Astrocyte (in vitro differentiated cells and primary cell): ENCODE data around the gene GPLD1.

- PRO-cap, result no peak
- RRBS, 2 experiments, result no CpG with 5 or more reads among the region's 9 CpGs
Measured at GRCh38 chr6:24489425-24490305, at the start of gene GPLD1. TSS of gene GPLD1 (minus strand) at chr6:24489578.

- PRO-cap, result no peak
- RRBS, 2 experiments, result no CpG with 5 or more reads among the region's 6 CpGs
Measured at GRCh38 chr6:24568640-24569091, 73.9 kb downstream of the ALDH5A1 start.

- PRO-cap, result no peak
- RRBS, 2 experiments, result no CpG with 5 or more reads among the region's 18 CpGs
Measured at GRCh38 chr6:24662206-24663128, 4.2 kb downstream of the TDP2 start.

- PRO-cap, result no peak
Measured at GRCh38 chr6:24704665-24705273, 14.2 kb downstream of the C6orf62 start.

GRCh38 chr6:24717656-24718492 lies 1.1 kb downstream of the C6orf62 start:
- PRO-cap, result no peak
- RRBS, 2 experiments, result no CpG with 5 or more reads among the region's 5 CpGs

DNA sequence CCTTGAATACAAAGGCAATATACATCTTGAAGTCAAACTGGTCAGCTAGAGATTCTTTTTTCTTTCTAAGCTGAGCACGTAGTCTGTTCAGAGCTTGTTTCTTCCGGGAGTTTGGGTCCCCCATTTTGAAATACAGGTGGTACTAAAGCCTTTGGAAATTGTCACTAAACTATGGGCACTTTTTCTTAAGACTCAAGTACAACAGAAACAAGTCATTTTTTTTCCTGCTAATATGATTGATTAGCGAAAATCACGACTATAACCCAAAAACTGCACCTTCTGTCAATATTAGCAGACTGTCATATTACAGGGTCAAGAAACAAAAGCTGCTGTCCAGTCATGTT lies 437 bp downstream of the C6orf62 start:
- PRO-cap, result no peak
- RRBS, 2 experiments, result no CpG with 5 or more reads among the region's 4 CpGs

- PRO-cap, result no peak
- RRBS, 2 experiments, result no CpG with 5 or more reads among the region's 2 CpGs
Measured at GRCh38 chr6:24718889-24718965, 227 bp downstream of the C6orf62 start.

- PRO-cap, result no peak
- RRBS, 2 experiments, result no CpG with 5 or more reads among the region's 2 CpGs
Measured at GRCh38 chr6:24743224-24743932, 24.4 kb upstream of the C6orf62 start.

GRCh38 chr6:24786341-24786734 lies 11.6 kb downstream of the GMNN start:
- PRO-cap, result no peak
- RRBS, 2 experiments, result no CpG with 5 or more reads among the region's 2 CpGs

DNA sequence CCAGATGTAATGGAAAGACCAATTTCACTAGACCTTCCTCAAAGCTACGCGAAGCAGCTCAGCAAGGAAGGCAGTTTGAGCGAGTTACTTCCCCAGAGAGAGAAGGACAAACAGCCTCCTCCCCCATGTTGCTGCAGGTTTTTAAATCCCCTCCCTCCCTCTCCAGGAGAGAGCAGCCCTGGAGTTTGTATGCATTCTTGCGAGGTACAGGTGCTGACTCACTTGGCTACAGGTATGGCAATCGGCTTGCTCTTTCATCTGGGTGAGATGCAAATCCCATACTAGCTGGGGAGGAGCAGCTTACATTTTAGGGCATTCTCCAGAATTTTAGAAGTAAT lies 58.6 kb downstream of the RIPOR2 start:
- PRO-cap, result no peak
- RRBS, 2 experiments, result no CpG with 5 or more reads among the region's 5 CpGs

GRCh38 chr6:24910120-24910559 lies 25.6 kb downstream of the RIPOR2 start:
- PRO-cap, result no peak
- RRBS, 2 experiments, result no CpG with 5 or more reads among the region's 18 CpGs

- PRO-cap, result no peak
- RRBS, 2 experiments, result no CpG with 5 or more reads among the region's 10 CpGs
Measured at GRCh38 chr6:24919448-24919991, 16.2 kb downstream of the RIPOR2 start.

DNA sequence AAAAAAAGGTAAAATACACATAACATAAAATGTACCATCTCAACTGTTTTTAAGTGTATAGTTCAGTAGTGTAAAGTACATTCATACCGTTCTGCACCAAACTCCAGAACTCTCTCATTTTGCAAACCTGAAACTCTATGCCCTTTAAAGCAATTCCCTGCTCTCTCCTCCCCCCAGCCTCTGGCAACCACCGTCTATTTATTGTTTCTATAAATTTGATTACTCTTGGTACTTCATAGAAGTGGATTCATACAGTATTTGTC lies 13.0 kb downstream of the RIPOR2 start:
- PRO-cap, result no peak
- RRBS, 2 experiments, result no CpG with 5 or more reads among the region's 2 CpGs

- PRO-cap, result no peak
- RRBS, 2 experiments, result no CpG with 5 or more reads among the region's 12 CpGs
Measured at GRCh38 chr6:24948770-24949648, 13.2 kb upstream of the RIPOR2 start.

GRCh38 chr6:24961004-24961526 lies 25.3 kb upstream of the RIPOR2 start:
- PRO-cap, result no peak
- RRBS, 2 experiments, result no CpG with 5 or more reads among the region's 3 CpGs

DNA sequence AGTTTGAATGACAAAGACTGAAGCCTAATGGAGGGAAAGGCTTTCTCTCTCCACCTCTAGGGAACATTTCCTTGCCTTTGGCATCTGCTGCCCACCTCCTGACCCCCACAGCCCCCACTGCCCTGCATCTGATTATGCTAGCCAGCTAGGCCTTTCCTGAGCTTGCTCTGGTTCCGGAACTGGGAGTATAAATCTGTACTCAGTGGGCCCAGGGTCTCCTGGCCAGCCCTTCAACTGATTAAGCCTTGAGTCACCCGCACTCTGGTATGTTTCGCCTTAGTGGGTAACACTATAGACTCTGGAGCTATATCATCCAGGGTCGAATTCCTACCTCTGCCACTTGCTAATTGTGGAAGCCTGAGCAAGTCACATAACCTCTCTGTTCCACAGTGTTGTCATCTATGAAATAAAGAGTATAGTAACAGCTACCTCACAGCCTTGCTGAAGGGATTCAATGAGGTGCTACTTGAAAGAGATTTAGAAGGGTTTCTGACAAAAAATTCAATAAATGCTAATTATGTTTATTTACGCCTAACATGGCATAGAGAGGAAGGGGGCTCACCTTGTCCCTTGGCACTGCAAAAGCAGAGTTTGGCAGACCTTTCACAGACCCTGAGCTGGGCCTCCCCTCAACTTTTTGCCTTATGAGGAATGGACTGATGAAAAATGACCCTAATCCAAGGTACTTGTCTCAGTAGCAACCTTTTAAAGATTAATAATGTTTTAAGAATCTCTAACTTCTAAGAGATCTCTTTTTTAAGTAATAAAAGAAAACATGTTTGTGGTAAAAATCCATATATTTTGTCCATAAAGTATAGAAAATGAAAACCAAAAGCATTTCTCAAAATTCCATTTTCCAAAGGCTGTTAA lies 45.8 kb upstream of the RIPOR2 start:
- PRO-cap, result no peak
- RRBS, 2 experiments, result no CpG with 5 or more reads among the region's 5 CpGs

DNA sequence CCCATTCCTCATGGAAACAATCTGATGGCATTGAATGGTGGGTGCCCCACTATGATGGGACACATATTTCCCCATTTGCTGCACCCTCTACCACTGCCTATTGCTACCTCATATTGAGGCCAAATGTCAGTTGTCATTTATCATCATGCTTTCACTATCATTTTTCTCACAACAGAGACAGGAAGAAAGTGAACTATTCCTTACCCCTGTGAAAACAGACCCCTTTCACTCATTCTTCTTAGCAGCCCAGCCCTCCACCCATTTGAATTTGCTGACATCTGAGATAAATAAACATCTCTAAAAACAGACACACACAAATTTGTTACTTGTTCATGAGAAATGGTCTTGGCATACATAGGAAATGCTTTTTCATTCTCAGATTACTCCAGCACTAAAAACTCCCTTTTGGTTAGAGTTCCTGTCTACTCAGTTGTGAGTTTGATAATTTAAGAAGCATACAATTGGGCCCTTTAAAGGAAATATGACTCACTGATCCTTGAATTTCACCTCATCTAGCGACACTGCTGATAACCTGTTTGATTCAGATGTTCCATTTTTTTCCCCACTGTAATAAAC lies 105.3 kb upstream of the RIPOR2 start:
- PRO-cap, result no peak
- RRBS, 2 experiments, result no CpG with 5 or more reads among the region's 1 CpG

DNA sequence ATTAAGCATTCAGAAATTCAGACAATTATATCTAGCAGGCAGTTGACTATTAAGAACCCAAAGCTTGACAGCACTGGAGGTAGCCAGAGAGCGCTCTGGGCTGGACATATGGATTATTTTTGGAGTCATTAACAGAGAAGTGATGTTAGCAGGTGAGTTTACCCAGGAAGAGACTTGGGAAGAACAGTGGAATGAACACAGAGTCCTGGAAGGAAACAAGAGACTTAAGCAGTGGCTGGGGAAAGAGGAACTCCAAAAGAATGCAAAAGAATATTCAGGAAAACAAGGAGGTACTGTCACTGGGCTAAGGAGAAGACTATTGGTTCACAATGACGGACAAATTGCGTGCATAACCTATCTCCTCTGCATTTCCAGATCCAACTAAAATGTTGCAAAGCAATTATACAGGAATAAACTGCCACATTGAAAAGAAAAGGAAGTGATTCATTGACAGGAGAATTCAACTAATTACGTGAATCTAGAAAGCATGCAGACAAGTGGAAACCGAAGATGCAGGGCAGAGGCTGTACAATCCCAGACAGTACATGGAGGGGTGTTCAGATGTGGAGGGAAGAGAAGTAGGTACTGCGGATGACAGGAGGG lies 152.6 kb upstream of the RIPOR2 start:
- PRO-cap, result no peak
- RRBS, 2 experiments, result no CpG with 5 or more reads among the region's 6 CpGs

DNA sequence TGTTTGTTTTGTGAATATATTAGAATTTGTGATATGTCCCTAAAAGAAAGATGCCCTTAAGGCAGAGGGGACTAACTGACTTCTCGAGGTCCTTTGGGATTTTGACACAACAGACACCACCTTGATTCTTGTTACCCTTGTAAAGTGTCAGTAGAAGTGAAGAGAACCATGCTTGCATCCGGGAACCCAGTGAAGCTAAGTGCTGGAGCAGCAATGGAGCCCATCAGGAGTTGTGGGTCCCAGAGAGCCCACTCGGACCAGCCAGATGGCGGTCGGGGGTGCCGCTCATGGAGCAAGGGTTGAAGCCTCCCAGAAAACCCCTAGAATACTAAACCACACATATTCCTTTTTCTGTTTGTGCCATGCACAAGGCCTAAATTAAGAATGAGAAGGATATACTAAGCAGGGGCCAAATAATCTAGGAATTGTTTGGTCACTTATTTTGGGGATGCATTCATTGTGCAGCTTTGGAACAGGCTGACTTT lies 29.4 kb upstream of the SCGN start:
- PRO-cap, result no peak
- RRBS, 2 experiments, result no CpG with 5 or more reads among the region's 6 CpGs

DNA sequence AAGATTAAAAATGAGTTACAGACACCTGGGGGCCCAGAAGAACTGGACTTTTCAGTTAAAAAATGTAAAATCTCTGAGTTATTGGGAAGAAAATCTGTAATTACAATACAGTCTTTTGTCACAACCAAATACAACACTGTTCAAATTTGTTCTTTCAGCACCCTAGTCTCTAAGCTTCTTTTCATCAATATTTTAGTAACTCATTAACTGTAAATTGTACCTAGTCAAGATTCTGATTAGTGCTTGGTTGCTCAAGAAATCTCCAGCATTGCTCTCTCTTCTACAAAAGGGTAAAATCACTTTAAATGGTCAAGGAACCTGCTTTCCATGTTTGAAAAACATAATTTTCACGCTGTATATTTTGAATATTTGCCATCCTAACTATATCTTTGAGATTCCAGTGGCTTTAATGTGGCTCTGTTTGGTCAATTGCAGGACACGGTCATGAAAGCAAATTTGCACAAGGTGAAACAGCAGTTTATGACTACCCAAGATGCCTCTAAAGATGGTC lies 9.2 kb downstream of the SCGN start:
- PRO-cap, result no peak
- RRBS, 2 experiments, result no CpG with 5 or more reads among the region's 2 CpGs